ENCODE data around the genes PDE6G, PCYT2, MYADML2 and NOTUM.

- PRO-cap: no peak
Measured at GRCh38 chr17:81416600-81417016, 21.4 kb downstream of the BAHCC1 start.

GRCh38 chr17:81421000-81421614 lies 25.9 kb downstream of the BAHCC1 start:
- PRO-cap: no peak

DNA sequence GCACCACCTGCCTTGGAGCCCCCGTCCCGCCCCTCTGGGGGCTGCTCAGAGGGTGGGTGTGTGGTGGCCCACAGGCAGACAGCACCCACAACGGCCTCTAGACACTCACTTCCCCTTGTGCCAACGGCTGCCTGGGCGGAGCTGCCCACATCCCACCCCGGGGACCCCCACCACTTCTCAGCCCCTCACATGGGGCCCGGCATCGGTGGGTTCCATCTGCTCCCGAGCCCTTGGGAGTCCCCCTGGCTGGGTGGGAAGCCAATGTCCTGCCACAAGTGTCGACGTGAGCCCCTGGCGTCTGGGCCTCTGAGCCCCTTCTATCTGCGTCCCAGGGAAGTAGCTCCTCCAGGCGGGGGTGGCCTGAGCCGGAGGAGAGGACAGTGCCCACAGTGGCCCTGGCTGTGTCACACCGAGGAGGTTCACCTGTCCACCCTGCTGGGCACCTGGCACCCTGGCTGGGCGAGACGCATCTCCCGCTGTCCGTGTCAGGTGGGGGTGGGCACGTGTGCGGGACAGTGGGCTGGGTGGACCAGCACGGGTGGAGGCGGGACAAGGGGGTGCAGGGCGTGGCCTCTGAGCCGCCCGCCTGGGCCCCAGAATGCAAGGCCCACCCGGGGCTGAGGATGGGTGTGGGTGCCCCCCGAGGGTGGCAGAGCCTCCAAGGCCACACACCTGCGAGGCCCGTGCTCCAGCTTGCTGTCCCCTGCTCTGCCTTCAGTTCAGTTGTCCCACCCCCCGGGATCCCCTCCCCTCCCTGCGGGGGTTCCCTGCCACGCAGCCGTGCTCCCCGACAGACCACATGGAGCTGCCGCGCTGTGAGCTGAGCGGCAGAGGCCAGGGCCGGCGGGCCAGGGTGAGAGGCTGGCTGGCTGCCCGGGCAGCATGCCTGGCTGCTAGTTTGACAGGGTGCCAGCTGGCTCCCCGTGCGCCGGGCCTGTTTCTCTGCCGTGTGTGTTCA lies 33.7 kb downstream of the BAHCC1 start:
- PRO-cap: bidirectional peak, plus-strand start at position 177 of the sequence, minus-strand start outside the sequence; bidirectional peak, plus-strand start at position 596 of the sequence, minus-strand start at position 459 of the sequence; bidirectional peak, plus-strand start at position 793 of the sequence, minus-strand start at position 700 of the sequence

GRCh38 chr17:81483134-81483654 lies 29.4 kb downstream of the ACTG1 start:
- PRO-cap: bidirectional peak, plus-strand start at chr17:81483418, minus-strand start at chr17:81483307

DNA sequence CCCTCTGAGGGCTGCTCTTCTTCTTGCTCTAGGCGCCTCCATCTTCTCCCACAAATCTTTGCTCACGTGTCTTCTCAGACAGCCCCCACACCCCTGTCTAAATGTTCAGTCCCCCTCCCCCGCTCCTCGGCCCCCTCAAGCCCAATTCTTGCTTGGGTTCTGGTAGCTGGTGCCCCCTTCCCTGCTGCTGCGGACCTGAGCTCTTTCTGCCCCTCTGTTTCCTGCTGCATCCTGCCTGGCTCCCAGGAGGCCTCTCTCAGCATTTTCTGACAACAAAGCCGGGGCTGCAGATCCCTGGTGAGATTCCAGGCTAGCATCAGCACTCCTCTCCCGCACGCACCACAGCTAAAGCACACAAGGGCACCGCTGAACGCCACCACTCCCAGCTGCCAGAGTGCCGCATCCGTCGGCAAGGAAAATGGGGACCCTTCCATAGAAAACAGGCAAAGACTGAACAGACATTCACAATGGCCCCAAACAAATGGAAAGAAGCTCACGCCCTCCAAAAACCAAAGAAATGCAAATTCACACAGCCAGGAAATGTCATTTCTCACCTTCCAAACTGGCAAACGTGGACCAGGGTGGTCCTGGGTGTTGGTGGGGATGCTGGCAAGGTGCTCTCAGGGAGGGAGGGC lies 23.0 kb downstream of the ACTG1 start:
- PRO-cap: bidirectional peak, plus-strand start at position 289 of the sequence, minus-strand start at position 208 of the sequence

- PRO-cap: no peak
Measured at GRCh38 chr17:81511838-81512402, 679 bp downstream of the ACTG1 start.

GRCh38 chr17:81518461-81519253 lies 6.1 kb upstream of the ACTG1 start:
- PRO-cap: no peak

GRCh38 chr17:81535728-81537063 lies 8.0 kb downstream of the FSCN2 start:
- PRO-cap: no peak

GRCh38 chr17:81539643-81540284 lies 11.6 kb downstream of the FSCN2 start:
- PRO-cap: no peak

DNA sequence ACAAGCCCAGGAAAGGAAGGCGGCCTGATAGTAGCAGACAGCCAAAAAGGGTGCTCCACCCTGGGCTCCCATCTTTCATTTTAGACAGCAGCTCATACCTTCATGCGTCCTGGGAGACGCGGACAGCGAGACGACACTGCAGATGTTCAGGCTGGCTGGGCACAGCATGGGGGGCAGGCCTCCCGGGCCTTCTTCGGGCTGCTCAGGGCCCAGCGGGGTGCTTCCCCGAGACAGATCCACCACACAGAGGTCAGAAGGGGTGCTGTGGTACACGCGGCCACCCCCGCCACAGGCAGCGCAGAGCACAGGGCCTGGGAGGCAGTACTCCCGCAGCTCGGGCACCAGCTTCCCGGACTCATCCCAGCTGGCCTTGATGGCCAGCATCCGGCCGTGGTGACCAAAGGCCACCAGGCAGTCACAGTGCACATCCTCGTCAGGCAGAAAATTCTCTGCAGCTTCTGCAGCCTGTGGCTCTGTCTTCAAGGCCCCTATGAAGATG lies 2.0 kb downstream of the FAAP100 start:
- PRO-cap: no peak

DNA sequence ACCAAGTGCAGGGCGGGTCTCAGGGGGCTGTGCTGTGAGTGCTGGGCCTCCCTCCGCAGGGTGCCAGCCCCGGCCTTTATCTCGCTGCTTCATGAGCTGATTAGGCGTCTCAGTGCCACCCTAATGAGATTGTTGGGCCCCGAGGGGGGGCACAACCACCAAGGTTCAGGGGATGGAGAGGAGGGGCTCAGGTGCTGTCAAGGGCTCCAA lies at the start of gene PDE6G:
PDE6G (minus strand) TSS at position 52 of the 210 bp plus-strand sequence.
- PRO-cap: no peak

DNA sequence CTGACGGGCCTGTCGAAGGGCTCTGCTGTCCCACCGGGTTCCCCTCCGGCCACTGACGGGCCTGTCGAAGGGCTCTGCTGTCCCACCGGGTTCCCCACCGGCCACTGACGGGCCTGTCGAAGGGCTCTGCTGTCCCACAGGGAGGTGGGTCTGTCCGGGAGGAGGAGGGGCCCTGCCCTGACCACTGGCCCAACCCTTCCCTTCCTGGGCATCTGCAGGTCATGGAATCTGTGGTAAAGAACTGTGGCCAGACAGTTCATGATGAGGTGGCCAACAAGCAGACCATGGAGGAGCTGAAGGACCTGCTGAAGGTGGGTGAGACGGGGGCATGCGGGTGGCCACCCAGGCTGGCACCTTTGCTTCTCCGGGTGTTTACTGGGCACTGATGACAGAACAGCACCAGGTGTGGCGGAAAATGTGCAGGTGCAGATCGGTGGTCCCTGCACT lies 3.0 kb downstream of the HGS start:
- PRO-cap: no peak

GRCh38 chr17:81689233-81689432 lies 5.3 kb downstream of the HGS start:
- PRO-cap: no peak

GRCh38 chr17:81804271-81804569 lies 270 bp downstream of the GCGR start:
- PRO-cap: no peak

GRCh38 chr17:81822482-81823266 lies 10.4 kb downstream of the MCRIP1 start:
- PRO-cap: no peak

DNA sequence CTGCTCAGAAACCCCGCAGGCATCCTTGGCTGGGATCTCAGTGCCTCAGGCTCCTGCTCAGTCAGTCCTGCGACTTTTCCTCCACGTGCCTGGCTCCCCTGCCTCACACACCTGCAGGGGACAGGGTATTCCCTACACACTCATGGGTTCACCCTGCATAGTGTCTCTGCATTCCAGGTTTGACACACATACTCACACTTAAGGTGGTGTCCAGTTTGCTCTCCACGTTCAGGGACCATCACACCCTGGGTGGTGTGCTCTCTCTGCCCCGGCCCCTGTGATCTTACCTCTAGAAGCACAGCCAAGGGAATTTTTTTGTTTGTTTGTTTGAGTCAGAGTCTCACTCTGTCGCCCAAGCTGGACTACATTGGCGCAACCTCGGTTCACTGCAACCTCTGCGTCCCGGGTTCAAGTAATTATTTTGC lies 997 bp upstream of the PPP1R27 start:
- PRO-cap: no peak

- PRO-cap: no peak
Measured at GRCh38 chr17:81870319-81870955, 700 bp downstream of the ARHGDIA start.

- PRO-cap: unidirectional peak, minus-strand start at chr17:81911399
Measured at GRCh38 chr17:81911309-81912138, at the start of gene PCYT2. Gene PCYT2, minus strand, starts transcription at chr17:81911399.

- PRO-cap: no peak
Measured at GRCh38 chr17:81947103-81947432, at the start of gene MYADML2. Gene MYADML2, minus strand, starts transcription at chr17:81947233.

DNA sequence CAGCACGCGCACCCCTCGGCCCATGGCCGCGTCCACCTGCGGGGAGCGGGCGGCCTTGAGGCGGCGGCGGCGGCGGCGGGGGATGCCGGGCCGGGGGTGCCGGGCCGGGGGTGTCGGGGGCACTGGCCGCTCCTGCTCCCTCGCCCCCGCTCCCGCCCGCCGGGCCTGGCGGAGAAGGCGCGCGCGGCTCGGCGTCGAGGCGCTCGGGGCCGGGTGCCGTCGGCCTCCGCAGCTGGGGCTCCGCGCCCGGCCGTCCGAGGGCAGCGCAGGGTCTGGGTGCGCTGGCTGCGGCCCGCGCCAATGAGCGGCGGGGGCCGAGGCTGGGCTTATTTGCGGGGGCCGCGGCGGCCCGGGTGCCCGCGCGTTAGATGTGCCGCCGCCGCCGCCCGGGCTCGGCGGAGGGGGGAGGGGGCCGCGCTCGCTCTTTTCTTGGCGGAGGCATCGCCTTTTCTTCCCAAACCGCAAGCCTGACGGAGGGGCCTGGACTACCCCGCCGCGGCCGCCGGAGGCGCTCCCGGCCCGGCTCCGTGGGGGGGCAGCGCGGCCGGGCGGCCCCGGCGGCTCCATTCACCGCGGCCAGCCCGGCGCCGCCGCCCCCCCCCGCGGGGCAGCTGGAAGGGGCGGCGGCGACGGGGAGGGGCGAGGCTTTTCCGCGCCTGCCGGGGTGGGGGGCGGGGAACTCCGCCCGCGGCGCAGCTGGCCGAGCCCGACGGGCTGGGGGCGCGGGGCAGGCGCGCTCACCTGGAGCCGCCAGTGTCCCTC lies at the start of gene NOTUM:
NOTUM (minus strand) TSS at position 302 of the 762 bp plus-strand sequence.
- PRO-cap: no peak